Bronchus (tissue), 1 donor: Measurements from ENCODE around the gene C17orf99.

DNA sequence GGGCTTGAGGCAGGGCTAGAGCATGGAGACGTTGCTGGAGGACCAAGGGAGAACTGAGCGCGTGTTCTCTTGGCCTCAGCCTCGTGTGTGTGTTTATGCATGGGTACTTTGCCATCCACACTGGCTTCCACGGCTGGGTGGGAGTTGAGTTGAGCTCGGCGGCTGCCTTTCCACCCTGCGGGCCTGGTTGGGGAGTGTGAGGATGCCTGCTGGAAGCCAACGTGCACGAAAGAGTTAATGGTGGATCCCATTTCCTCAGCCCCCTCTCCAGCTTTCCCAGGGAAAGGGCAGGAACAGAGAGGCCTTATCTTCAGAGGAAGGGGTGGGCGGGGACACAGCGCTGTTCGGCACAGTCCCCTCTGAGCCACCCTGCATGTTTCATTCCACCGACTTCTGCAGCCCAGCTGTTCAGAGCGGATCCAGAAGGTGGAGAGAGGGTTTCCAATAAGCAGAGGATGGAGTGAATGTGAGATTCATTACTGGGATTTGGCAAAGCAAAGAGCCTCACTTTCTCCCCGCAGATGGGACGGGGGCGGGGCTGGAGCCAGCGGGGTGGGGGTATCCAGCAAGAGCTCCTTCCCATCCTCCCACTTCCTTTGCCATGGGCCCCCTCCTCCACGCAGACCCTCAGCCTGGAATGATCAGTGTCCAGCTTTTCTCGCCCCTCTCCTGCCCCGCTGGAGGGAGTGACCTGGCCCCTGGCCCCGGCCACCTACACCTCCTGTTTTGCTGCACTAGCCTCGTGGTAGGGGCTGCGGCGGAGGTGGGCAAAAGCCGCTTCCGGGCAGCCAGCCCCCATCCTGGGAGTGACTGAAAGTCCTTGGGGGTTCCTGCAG is 154.9 kb downstream of the SEPTIN9 start:
- PRO-cap: no peak

GRCh38 chr17:77436809-77437208 is 155.5 kb downstream of the SEPTIN9 start:
- PRO-cap: no peak

DNA sequence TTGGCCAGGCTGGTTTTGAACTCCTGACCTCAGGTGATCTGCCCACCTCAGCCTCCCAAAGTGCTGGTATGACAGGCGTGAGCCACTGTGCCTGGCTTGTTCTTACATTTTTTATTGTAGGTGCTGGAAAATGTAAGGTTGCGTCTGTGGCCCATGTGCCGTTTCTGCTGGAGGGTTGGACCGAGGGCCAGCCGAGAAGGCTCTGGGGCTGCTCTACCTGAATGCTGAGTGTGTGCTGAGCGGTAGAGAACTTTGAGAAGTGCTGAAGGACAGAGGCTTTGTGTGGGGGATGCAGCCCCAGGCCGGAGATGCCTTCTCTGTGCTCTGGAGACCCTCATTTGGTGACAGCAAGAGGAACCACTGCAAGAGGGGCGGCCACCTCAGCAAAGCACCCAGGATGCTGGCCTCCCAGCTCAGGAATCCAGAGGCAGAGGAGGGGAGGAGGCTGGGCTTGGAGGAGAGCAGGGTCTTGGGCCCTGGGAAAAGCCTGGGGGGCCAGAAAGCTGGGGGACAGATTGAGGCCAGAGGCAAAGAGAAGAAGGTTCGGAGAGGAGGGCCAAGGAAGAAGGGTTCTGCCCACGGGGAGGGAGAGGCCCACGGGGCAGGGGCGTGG is 167.8 kb downstream of the SEPTIN9 start:
- PRO-cap: no peak

GRCh38 chr17:77454561-77455334 is 173.4 kb downstream of the SEPTIN9 start:
- PRO-cap: no peak

DNA sequence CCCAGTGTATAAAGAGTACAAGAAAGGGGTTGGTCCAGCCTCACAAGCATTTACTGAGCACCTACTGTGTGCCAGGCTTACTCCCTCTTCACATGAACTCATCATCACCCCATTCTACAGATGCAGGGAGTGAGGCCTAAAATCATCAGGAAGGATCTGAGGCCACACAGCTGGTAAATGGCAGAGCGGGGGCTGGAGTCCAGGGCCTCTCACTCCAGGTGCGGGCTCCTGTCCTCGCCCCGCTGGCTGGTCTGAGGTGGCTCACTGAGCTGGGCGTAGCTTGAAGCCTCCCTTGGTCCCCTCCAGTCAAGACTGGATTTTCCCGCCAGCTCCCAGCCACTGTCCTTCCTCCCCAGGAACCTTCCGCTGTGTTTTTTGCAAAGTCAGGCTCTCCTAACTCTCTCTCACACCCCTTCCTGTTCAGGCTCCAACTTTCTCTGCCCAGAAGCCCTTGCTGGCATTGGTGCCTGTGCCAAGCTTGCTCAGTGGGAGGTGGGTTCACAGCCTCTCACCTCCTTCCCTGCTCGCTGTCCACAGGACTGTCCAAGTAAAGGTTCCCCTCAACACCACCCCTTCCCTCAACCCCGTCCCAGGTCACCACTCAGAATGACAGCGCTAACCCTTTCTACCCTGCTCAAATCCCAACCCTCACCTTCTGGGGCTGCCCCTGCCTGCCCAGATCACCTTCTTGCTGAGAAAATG is 319.7 kb downstream of the SEPTIN9 start:
- PRO-cap: no peak

DNA sequence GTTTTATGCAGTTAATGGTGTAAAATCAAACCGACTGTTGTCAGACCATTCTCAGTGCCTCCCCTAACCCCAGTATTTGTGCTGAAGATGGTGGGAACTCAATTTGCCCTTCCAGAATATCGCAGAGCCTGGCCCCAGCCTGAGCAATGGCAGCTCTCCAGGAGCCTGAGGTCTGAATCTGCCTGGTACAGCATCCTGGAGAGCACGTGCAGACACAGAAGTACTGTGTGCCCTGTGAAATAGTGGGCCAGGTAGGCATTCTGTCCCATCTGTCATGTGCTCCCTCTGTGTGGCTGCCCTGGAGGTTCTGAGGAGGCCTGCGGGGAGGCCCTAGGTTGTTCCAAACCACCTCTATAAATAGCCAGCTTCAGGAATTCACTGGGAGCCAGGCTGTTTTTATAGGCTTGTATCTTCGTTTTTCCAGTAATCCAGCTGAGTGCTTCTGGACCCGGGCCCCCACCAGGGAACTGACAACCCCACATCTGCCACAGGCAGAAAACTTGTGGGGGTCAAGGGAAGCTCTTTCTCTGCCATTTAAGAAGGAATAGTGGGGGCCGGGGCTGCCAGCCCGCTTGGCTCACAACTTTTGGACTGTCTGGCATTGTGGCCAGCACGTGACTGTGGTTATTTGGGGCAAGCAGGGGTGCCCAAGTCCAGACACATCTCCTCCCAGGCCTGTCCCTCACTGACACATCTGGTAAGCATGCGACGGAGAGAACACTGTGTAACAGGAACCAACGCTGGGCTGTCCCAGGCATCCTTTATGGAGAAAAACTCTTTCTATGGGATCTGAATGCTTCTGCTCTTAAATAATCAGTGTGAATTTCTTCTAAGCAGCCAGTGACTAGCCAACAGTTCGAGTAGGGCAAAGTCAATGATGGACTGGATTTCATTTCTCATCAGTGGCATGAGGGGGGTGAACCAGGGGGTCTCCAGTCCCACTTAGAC is 320.9 kb downstream of the SEPTIN9 start:
- PRO-cap: no peak

- PRO-cap: no peak
These were observed 128.5 kb upstream of the TNRC6C start for GRCh38 chr17:77829473-77830912.

- PRO-cap: unidirectional peak, plus-strand start at chr17:77864011
These were observed 94.8 kb upstream of the TNRC6C start for GRCh38 chr17:77863514-77864307.

DNA sequence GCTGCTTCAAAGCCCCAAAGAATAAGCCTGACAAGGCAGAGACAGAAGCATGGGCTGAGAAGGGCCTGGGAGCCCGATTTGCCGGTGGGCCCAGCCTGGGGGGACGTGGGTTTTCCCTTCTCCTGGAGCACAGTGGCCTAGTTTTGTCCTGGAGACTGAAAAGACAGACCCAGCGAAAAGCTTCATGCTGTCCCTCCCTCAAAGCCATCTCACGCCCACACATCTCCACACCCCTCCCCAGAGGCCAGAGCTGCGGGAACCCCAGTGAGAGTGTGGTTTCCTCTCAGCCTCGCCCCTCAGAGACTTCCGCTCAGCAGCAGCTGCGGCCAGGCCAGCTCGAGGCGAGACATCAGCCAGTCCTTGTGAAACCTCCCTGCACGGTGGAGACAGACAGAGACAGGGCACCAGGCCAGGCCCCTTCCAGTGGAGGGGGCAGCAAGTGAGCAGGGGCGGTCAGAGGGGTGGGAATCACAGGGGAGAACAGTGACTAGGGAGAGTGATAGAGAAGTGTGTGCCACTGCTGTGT is 77.0 kb upstream of the TNRC6C start:
- PRO-cap: no peak

DNA sequence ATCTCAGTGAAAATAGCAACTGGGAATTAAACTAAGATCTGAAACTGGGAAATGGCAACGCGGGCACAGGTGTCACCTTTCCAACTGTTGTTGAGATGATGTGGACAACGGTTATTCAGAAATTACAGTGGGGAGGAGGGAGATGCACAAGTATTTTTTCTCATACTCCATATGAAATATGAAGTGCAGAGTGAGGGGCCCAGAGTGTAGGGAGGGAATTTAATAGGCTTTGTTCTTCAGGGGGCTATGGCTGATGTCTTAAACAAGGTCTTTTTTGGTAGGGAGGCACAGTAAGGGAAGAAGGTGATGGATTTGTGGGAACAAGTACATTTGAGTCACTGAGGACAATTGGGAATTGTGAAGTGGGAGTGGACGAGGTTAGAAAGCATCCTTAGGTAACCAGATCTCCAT is 6.1 kb downstream of the TNRC6C start:
- PRO-cap: no peak

- PRO-cap: no peak
These were observed 24.4 kb downstream of the TNRC6C start for GRCh38 chr17:77983034-77983272.

- PRO-cap: no peak
These were observed 45.5 kb downstream of the TNRC6C start for GRCh38 chr17:78003841-78004506.

DNA sequence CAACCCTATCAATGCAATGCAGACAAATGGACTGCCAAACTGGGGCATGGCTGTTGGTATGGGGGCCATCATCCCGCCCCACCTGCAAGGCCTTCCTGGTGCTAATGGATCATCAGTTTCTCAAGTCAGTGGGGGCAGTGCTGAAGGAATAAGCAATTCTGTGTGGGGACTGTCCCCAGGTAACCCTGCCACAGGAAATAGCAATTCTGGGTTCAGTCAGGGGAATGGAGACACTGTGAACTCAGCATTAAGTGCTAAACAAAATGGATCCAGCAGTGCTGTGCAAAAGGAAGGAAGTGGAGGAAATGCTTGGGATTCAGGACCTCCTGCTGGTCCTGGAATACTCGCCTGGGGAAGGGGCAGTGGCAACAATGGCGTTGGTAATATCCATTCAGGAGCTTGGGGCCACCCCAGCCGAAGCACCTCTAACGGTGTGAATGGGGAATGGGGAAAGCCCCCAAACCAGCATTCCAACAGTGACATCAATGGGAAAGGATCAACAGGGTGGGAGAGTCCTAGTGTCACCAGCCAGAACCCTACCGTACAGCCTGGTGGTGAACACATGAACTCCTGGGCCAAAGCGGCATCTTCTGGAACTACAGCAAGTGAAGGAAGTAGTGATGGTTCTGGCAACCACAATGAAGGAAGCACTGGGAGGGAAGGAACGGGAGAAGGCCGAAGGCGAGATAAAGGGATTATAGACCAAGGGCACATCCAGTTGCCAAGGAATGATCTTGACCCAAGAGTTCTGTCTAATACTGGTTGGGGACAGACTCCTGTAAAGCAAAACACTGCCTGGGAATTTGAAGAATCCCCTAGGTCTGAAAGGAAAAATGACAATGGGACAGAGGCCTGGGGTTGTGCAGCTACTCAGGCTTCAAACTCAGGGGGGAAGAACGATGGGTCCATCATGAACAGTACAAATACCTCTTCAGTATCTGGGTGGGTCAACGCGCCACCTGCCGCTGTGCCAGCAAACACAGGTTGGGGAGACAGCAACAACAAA is 78.6 kb downstream of the TMC6 start:
- PRO-cap: no peak

DNA sequence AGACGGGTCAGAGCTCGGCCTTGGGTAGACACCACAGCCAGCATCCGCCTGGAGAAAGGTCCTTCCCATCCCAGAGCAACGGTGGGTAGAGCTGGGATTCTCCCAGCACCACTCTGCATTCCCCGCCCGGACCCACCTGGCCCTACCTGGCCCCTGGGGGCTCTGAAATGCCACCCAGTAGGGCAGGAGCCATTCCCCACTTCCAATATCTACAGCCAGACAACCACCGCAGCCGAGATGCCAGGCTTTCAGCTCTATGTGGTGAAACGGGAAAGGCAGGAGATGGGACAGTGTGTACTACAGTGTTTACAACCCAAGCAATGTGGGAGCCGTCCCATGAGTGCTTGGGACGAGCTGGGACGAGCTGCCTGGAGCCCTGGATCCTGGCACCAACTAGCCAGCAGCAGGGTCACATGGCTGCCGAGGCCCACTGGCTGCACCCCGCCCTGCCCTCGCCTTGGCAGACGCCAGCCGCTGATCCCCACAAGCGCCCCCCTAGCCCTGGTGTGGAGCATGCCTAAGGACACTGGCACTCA is 13.7 kb downstream of the TMC6 start:
- PRO-cap: no peak

DNA sequence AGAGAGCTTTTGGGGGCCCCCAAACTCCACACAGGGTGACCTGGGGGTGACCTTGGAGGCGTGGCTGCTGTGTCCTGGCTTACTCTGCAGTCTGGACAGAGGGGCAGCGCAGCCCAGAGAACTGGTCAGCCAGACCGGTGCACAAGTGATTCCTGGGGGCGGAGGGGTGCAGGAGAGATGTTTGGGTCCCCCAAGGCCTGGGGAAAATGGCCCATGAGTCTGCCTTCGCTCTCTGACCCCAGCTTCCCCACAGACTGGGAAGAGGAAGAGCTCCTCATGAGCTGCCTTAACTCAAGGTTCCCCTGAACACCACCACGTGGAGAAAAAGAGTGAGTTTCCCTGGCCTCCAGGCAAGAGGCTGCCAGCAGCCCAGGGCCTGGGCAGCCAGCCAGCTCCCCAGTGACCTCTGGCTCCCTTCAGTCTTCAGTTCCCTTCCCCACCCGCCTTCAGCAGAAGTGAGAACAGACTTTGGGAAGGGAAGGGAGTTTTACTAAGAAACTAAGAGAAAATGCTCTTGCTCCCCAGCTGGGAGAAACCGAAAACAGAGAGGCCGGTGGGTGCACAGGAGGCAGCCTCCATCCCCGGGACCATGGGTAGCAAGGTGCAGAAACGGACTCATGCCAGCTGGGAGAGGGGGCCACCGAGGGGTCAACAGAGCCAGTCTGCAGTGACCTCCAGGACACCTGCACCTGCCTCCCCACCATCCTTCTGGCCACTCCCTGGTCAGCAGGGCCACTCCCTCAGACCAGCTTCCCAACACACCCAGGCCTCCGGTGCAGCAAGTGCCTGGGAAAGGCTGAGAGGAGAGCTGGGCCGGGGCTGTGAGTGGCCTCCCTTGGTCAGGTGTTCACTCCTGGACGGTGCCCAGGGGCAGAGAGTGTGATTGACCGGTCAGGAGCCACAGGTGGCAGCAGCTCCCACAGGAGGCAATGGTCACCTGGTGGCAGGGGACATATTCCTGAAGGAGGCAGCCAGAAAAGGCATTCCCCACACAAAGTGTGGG is 1.8 kb upstream of the C17orf99 start:
- PRO-cap: bidirectional peak, plus-strand start at position 880 of the sequence, minus-strand start at position 710 of the sequence

DNA sequence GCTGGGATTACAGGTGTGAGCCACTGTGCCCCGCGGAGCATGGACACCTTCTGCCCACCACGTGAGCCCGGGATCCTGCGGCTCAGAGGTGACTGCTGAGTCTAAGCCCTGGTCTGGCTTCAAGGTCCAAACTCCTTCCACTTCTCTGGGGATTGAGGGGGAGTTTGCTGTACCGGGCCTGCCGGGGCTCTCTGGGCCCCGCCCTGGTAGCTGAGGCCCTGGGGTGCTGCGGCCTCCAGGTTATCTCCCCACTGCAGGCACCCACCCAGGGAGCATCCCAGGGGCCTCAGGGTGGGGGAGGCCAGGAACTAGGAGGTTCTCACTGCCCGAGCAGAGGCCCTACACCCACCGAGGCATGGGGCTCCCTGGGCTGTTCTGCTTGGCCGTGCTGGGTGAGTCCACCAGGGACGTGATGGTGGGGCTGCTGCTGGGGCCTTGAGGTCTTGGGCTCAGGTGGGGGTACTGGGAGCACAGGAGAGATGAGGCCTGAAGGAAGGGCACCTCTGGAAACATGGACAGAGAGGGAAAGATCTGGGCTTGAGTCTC is at the start of gene C17orf99:
Gene C17orf99, plus strand, starts transcription at position 333 of the 546 bp plus-strand sequence.
- PRO-cap: no peak

DNA sequence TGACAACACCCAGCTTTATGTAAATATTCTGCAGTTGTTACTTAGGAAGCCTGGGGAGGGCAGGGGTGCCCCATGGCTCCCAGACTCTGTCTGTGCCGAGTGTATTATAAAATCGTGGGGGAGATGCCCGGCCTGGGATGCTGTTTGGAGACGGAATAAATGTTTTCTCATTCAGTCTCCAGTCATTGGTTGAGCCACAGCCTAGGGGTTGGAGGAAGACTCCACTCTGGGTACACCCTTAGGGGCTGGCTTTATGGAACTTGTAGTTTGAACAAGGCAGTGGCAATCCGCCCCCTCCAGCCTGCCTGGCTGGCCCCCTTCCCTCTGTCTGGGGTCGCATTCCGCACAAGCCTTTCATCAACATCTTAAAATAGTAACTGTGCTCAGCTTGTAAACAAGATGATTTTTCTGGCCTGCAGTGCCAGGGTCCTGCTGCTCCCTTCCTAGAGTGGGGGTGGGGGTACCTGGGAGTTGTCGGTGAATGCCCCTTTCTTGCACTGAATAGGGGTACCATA is 4.2 kb downstream of the SYNGR2 start:
- PRO-cap: bidirectional peak, plus-strand start at position 44 of the sequence, minus-strand start outside the sequence

GRCh38 chr17:78342947-78343155 is 17.0 kb downstream of the SOCS3 start:
- PRO-cap: no peak

GRCh38 chr17:78379484-78379727 is 957 bp downstream of the PGS1 start:
- PRO-cap: no peak

GRCh38 chr17:78397869-78398371 is 19.5 kb downstream of the PGS1 start:
- PRO-cap: unidirectional peak, plus-strand start at chr17:78397972